ENCODE measurements around the genes ECHDC3 and PROSER2.

DNA sequence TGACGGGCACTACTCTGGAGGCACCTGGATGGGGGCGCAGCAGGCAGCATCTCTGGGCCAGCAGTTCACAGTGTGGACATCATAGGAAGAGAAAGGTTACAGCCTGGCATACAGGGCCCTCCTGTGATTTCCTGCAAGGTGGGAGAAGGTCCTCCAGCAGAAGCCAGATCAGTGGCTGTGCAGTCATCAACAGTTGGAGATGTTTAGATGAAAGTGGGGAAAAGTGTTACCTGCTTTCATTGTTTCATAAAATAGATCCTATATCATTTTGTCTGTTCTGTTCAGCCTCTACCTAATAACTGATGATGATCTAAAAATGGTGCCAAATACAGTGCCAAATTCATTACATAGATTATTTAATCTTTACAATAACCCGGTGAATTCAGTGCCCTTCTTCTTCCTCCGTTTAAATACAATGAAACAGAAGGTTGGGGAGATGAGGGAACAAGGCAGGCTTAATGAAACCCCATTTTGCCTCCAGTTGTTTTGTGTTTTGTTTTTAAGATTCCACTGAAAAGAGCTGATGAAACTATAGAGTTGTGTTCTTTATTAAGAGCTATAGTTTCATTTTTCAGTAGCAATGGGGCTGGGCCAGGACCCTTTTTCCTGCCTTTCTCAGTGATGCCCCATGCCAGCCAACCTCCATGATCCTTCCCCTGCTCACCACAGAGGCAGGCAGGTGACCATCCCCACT, 289.7 kb downstream of the CELF2 start:
- PRO-cap, 2 experiments: peak in 1 of 2 experiments; most common plus-strand start position 420 of the sequence (in 1)

GRCh38 chr10:11336458-11337212, 274.8 kb downstream of the USP6NL start:
- PRO-cap, 2 experiments: no peak in any of the 2 experiments

DNA sequence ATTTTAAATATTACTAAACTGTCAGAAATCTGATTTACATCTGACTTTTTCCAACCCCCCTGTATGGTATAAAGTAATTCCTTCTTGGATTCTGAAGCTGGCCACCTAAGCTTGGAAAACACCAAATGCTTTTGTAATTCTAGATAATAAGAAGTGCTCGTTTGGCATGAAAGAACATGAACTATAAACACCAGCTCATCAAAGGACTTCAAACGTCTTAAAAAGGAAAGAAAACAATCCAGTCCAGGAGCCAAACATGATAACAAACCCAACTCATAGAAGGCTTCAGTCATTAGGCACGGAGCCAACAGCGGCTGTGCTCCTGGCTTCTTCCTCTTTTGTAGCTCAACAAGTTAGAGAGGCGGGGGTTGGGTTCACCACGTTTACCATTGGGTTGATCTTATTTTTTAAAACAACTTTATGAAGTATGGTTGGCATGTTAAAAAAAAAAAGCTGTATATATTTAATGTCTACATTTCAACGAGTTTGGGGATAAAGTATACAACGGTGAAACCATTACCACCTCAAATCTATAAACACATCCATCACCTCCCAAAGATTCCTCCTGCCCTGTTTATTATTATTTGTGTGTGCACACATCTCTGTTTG, 56.3 kb upstream of the ECHDC3 start:
- PRO-cap, 2 experiments: no peak in any of the 2 experiments

- PRO-cap, 2 experiments: peak in 2 of 2 experiments; most common plus-strand start chr10:11742438 (in 2)
Observed at GRCh38 chr10:11742317-11743472, at the start of gene ECHDC3. TSS of gene ECHDC3 (plus strand) at chr10:11742382.

DNA sequence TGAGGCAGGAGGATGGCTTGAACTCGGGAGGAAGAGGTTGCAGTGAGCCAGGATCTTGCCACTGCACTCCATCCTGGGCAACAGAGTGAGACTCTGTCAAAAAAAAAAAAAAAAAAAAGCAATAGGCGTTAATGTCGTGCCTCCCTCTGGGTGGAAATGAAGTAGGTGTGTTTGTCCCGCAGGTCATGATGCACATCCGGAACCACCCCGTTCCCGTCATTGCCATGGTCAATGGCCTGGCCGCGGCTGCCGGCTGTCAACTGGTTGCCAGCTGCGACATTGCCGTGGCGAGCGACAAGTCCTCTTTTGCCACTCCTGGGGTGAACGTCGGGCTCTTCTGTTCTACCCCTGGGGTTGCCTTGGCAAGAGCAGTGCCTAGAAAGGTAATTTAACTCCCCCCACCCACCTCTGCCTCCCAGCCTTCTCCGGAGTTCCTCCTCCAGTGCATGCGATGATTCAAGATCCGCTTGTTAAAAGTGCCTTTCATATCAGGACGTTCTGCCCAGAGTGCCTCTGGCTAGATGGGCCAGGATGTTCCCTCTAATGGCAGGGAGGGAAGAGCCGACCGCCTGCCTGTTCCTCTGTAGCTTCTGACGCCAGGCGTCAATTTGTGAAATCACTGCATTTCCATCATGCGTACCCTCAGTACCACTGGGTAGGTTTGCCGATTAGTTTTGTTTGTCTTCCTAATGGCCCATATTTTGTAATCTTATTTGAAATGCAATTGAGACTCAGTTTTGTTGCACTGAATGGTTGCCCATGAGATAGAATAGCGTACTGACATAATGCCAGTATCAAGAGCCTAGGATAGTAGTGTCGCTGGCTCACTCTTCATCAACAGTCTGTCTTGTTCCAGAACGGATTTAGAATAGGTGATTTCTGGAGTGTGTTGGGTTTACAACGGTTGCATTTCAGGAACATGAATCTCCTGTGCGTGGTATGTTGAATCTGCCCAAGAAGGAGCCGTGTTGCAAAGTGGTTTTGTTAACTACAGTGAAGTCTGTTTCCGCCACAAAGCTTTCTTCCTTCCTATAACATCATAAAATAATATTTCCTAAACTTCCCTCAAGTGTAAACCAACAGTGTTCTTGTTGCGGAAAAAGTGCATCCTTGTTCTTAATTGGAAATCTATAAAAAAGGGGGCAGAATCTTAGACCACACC, 13.4 kb downstream of the ECHDC3 start:
- PRO-cap, 2 experiments: no peak in any of the 2 experiments

- PRO-cap, 2 experiments: no peak in any of the 2 experiments
Observed at GRCh38 chr10:11757107-11758137, 15.2 kb downstream of the ECHDC3 start.

- PRO-cap, 2 experiments: no peak in any of the 2 experiments
Observed at GRCh38 chr10:11763086-11763792, 21.1 kb downstream of the ECHDC3 start.

GRCh38 chr10:11823038-11823811, at the start of gene PROSER2:
TSS of gene PROSER2 (plus strand) at chr10:11823356.
- PRO-cap, 2 experiments: peak in 2 of 2 experiments; most common plus-strand start chr10:11823356 (in 2)

DNA sequence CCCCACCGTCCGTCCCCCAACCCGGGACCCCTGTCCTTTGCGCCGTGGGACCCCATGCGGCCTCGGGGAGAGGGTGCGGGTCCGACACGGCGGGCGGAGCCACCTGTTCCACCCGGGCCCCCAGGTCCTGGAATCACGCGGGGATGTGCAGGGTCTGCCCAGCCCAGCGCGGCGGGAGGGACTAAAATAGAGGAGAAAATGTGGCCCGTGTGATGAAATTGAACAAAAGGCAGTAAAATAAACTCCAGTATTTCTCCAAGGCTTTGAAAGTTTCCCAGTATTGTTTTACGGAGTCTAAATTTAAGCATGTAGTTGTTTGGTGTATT, 619 bp downstream of the PROSER2 start:
- PRO-cap, 2 experiments: no peak in any of the 2 experiments

DNA sequence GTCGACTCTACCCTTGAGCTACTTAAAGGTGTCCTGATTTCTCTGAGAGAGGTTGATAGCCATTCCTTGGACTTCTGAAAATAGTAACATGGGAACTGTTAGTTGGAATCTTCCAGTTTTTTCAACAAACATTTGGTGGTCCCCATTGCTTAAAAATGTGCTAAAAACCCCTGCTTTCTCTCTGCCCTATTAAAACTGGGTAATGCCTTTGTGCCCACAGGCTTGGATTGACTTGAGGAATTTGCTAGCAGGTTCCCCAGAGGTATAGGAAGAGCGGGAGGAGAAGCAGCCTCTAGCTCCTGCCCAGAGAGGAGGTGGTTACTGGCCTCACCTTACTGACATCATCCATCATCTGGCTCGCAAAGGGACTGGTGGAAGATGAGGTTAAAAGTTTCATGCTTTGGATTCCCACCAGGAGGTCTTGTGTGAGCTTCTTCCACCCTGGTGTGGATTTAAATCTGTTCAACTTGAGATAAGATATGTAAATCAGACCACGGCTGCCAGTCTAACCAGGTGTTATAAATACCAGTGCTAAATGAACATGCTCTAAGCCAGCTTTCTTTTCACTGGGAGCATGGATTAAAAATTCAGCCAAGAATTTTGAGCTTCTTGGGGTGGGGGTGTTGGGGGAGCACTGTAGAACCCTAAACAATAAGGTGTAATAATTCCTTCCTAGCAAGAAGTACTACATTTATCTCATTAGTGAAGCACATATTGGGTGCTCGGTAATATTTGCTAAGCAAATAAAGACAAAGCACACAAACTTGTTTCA, 7.6 kb downstream of the PROSER2 start:
- PRO-cap, 2 experiments: no peak in any of the 2 experiments

- PRO-cap, 2 experiments: no peak in any of the 2 experiments
Observed at GRCh38 chr10:11831994-11832348, 8.8 kb downstream of the PROSER2 start.

DNA sequence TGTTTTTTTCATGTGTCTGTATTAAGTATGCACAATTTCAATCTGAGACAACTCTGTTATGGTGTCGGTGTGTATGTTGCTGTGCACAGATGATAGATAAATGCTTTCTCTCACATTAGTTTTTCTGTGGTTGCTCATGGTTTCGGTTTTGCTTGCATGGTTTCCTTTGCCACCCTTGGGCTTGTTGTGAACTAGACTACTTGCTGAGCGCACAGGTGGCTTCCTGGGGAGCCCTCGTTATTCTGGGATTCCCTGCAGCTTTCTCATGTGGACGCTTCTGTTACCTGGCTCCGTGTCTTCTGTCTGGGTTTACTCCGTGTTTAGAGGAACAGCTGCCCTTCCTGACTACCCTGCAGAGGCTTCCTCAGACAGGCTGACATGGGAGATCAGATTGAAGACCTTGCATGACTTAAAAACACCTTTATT, 40.6 kb downstream of the PROSER2 start:
- PRO-cap, 2 experiments: no peak in any of the 2 experiments

- PRO-cap, 2 experiments: no peak in any of the 2 experiments
Observed at GRCh38 chr10:11901404-11902113, 78.4 kb downstream of the PROSER2 start.

- PRO-cap, 2 experiments: no peak in any of the 2 experiments
Observed at GRCh38 chr10:12071448-12071764, 2.7 kb downstream of the DHTKD1 start.

DNA sequence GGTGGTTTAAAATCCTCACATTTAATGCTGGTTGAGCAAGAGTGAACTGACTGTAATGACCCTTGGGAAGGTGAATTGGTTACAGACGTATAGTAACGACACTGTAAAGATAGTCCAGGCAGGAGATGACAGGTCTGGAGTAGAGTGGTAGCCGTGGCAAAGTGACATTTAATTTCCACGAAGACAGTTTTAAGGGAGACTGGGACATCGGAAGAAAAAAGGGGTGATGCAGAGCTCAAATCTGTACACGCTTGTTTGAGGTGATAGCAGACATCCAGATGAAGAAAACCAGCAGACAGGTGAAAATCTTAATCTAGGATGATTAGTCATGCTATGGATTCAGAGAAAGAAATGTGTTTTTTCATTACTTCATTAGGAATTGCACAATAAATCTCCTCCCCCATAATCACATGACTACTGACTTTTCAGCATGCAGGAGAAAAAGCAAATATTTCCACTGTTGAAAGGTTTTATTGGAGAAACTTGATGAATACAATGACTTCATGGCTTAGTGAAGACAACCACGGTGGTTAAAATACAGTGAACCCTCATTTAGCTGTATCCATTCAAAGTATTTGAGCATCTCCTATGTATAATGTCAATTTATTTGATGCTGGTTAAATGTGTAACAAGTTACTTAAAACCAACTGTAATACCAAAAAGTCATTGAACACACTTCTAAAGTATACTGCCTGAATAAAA, 2.5 kb downstream of the NUDT5 start:
- PRO-cap, 2 experiments: no peak in any of the 2 experiments

GRCh38 chr10:12220975-12221516, 25.1 kb downstream of the CDC123 start:
- PRO-cap, 2 experiments: no peak in any of the 2 experiments

GRCh38 chr10:12243782-12244279, 47.8 kb downstream of the CDC123 start:
- PRO-cap, 2 experiments: no peak in any of the 2 experiments

DNA sequence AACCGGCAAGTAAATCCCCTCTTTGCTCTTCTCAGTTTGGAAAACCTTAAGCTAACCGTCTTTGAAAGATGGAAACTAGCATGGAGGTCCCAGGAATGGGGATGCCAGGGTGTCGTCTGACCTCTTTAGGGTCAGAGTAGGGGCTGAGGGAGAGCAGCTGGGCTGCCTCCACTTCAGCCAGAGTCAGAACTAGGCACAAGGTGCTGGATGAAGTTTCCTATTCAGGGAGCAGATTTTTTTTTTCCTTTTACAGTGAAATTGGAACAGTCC, 1.3 kb upstream of the CAMK1D start:
- PRO-cap, 2 experiments: no peak in any of the 2 experiments

DNA sequence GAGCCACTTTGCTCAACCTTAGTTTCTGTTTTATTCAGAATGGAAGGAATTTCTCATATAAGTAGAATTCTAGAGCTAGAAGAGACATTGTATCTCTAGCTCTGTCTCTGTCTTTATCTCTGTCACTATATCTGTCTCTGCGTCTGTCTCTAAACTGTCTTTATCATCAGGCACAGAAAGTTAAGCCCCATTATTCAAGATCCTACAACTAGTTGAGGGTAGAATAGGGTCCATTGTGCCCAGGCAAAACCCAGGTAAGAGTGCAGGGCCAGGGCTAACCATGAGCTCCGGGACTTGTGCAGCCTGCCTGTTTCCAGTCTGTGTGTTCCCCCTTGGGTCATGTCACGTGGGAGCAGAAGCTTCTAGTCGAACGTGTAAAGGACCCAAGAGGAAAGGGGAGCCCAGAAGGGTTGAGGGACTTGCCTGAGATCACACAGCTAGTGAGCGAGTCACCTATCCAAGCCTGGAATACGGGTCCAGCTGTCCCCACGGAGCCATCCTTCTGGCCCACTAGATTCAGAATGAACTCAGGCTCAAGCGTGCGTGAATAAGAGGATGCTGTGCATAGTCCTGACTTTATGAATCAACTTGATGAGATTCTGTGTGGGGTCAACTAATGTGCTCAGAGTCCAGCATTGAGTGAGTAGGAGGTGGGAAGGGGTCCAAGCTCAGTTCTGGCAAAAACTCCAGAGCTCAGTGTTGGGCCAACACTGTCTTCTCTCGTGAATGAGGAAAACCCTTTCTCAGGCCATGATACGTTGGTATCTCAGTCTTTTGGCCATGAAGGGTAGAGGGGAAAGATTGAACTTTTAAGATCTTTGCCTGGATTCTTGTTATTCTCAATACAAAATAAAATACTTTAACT, 41.2 kb downstream of the CAMK1D start:
- PRO-cap, 2 experiments: no peak in any of the 2 experiments

- PRO-cap, 2 experiments: no peak in any of the 2 experiments
Observed at GRCh38 chr10:12405289-12405783, 56.0 kb downstream of the CAMK1D start.

Measured in cytotoxic T cell (primary cell).